ENCODE measurements around the gene ZFP36L1.

- PRO-cap, result bidirectional peak, plus-strand start at chr14:68792918, minus-strand start at chr14:68793064
CAGE:
- cytosol, long polyA minus RNA, result start-site peak on the minus strand at chr14:68793062-68793068, 576 reads
- cytosol, long polyA plus RNA, result no peak
- long polyA plus RNA, result start-site peak on the minus strand at chr14:68793060-68793067, 1,633 and 1,305 reads in 2 replicates
- nucleus, long polyA minus RNA, result start-site peak on the minus strand at chr14:68793063-68793127, 568 reads
- nucleus, long polyA plus RNA, result start-site peak on the minus strand at chr14:68793060-68793118, 174 and 222 reads in 2 replicates
Measured at GRCh38 chr14:68792778-68793314, at the start of gene ZFP36L1. TSS of gene ZFP36L1 (minus strand) at chr14:68793067.

DNA sequence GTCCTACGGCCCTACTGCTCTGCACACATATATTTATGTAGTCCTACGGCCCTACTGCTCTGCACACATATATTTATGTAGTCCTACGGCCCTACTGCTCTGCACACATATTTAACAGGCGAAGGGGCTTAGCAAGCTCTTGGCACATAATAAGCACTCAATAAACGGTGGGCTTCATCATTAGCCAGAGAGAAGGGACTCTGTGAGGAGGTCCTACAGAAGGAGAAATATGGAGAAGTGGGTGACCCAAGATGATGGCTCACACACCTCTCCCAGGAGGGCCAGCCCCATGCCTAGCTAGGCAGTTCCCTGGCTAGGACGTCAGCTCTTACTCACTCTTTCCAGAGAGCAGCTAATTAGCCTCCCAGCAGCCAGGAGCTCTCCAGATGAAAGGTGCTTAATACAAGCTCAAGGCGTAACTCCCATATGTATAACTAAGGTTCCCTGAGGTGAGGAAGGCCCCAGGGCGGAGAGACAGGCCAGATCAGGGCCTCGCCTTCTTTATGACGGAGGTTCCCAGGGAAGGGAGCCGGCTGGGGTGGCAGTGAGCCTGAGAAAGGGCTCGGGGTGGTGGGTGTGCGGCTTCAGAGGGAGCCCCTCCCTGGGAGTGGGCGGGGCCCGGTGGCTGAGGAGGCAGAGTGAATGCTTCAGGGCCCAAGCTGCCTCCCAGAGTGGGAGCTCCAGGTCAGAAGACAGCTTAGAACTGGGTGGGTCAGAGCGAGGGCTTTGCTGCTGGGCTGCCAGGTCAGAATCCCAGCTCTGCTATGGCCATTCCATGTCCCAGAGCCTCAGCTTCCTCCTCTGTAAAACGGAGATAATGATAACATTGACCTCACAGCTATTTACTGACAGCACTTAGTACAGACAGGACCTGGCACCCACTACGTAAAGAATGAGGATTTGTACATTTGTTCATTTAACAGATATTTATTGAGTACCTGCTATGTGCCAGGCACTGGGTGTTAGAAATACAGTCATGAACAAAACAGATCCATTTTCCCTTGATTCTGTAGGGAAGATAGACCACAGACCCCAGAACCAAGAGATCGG, 26.5 kb upstream of the ZFP36L1 start:
- PRO-cap, result no peak
CAGE:
- cytosol, long polyA minus RNA, result no peak
- cytosol, long polyA plus RNA, result no peak
- long polyA plus RNA, result no peak
- nucleus, long polyA minus RNA, result no peak
- nucleus, long polyA plus RNA, result no peak

GRCh38 chr14:68820564-68821321, 27.9 kb upstream of the ZFP36L1 start:
- PRO-cap, result no peak
CAGE:
- cytosol, long polyA minus RNA, result no peak
- cytosol, long polyA plus RNA, result no peak
- long polyA plus RNA, result no peak
- nucleus, long polyA minus RNA, result no peak
- nucleus, long polyA plus RNA, result no peak

DNA sequence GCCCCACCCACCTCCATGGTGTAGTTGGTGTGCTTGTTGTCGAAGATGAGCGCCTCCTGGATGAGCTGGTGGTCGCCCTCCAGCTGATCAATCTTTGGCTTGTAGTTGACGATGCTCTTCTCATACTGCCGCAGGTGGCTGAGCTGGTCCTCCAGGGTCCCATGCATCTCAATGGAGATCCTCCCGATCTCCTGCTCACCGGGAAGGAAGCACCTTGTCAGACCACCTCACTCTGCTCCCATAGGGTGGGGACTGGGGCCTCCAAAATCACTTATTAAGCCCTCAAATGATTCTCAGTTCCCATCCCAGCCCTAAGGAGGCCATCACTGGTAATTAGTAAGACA, 87.9 kb upstream of the ZFP36L1 start:
- PRO-cap, result no peak
CAGE:
- cytosol, long polyA minus RNA, result no peak
- cytosol, long polyA plus RNA, result no peak
- long polyA plus RNA, result no peak
- nucleus, long polyA minus RNA, result no peak
- nucleus, long polyA plus RNA, result no peak

DNA sequence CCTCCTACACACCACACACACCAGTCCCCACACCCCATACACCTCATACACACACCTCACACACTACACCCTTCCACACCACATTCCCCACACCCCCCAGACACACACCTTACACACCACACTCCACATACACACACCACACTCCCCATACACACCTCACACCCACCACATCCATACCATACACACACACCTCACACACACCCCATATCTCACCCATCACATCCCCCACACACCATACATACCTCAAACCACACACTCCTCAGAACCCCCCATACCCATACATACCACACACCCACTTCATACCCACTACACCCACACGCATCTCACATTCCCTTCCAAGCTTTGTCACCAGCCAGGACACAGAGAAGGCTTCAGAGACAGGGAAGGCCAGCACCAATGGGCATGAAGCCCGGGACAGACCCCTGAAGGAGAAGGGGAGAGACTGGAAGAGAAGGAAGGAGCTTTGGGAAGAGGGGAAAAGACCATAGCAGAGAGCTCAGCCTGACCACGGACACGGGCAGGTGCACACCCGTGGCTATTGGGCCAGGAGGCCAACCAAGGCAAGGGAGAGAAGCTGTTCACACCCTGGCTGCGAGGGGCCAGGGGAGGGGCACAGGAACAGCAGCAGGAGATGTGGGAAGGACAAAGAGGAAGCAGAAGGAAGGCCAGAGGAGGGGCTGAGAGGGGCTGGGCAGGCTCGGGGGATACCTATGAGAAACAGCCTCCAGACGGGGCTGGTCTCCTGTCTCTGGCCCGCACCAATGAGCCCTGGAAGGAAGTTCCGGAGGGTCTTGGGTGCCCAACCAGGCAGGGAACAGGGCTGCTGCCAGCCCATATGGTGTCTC, 79.5 kb downstream of the ACTN1 start:
- PRO-cap, result no peak
CAGE:
- cytosol, long polyA minus RNA, result no peak
- cytosol, long polyA plus RNA, result no peak
- long polyA plus RNA, result no peak
- nucleus, long polyA minus RNA, result no peak
- nucleus, long polyA plus RNA, result no peak

GRCh38 chr14:69053057-69053335, 73.9 kb upstream of the ACTN1 start:
- PRO-cap, result no peak
CAGE:
- cytosol, long polyA minus RNA, result no peak
- cytosol, long polyA plus RNA, result no peak
- long polyA plus RNA, result no peak
- nucleus, long polyA minus RNA, result no peak
- nucleus, long polyA plus RNA, result no peak

DNA sequence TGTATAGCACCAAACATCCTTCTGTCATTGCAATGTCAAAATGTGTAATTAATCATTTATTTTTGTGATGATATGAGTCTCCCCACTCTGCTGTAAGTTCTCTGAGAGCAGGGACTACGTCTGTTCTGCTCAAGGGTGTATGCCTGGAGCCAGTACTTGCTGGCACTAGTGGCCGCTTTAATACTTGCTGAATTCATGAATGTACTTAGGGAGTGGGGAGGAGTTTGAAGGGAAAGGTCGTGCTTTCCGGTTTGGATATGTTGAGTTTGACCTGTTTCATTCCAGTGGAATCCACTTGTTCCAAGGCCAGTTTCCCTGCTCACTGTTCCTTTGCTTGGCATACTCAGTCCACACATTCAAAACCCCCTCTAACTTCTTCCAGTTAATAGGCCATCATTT, 1.9 kb upstream of the DCAF5 start:
- PRO-cap, result no peak
CAGE:
- cytosol, long polyA minus RNA, result no peak
- cytosol, long polyA plus RNA, result no peak
- long polyA plus RNA, result no peak
- nucleus, long polyA minus RNA, result no peak
- nucleus, long polyA plus RNA, result no peak

- PRO-cap, result no peak
CAGE:
- cytosol, long polyA minus RNA, result no peak
- cytosol, long polyA plus RNA, result no peak
- long polyA plus RNA, result no peak
- nucleus, long polyA minus RNA, result no peak
- nucleus, long polyA plus RNA, result no peak
Measured at GRCh38 chr14:69209258-69209670, 18.0 kb downstream of the EXD2 start.

- PRO-cap, result no peak
CAGE:
- cytosol, long polyA minus RNA, result no peak
- cytosol, long polyA plus RNA, result no peak
- long polyA plus RNA, result no peak
- nucleus, long polyA minus RNA, result no peak
- nucleus, long polyA plus RNA, result no peak
Measured at GRCh38 chr14:69247497-69247833, 12.5 kb upstream of the GALNT16 start.

- PRO-cap, result no peak
CAGE:
- cytosol, long polyA minus RNA, result no peak
- cytosol, long polyA plus RNA, result no peak
- long polyA plus RNA, result no peak
- nucleus, long polyA minus RNA, result no peak
- nucleus, long polyA plus RNA, result no peak
Measured at GRCh38 chr14:69354865-69355308, 43.2 kb downstream of the ERH start.

DNA sequence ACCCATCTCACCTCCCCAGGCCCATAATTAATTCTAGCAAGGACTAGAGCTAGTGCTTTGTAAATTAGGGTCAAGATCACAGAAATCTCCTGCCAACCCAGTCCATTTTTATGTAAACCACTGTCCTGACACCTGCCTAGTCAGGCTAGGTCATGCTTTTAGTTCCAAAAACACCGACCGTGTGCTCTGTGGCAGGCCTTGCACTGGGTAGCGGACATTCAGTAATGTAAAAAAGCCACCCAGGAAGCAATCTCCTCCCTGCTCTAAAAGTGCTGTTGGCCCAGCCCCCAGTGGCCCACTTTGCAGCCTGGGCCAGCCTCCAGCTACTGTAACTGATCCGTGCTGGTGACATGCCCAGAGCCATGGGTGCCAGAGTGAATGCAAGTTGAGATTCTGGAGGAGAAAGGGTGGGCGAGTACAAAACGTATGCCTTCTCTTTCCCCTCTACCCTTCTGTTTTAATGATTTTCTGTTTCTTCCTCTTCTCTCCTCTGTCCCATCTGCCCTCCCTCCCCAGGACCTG, 16.8 kb downstream of the PLEKHD1 start:
- PRO-cap, result no peak
CAGE:
- cytosol, long polyA minus RNA, result no peak
- cytosol, long polyA plus RNA, result no peak
- long polyA plus RNA, result no peak
- nucleus, long polyA minus RNA, result no peak
- nucleus, long polyA plus RNA, result no peak

- PRO-cap, result no peak
CAGE:
- cytosol, long polyA minus RNA, result no peak
- cytosol, long polyA plus RNA, result no peak
- long polyA plus RNA, result no peak
- nucleus, long polyA minus RNA, result start-site peak on the plus strand at chr14:69612335-69613093, 98 reads
- nucleus, long polyA plus RNA, result no peak
Measured at GRCh38 chr14:69612429-69613229, 1.2 kb downstream of the SUSD6 start.

GRCh38 chr14:69619926-69620518, 8.6 kb downstream of the SUSD6 start:
- PRO-cap, result no peak
CAGE:
- cytosol, long polyA minus RNA, result no peak
- cytosol, long polyA plus RNA, result no peak
- long polyA plus RNA, result no peak
- nucleus, long polyA minus RNA, result no peak
- nucleus, long polyA plus RNA, result no peak

GRCh38 chr14:69673244-69673536, 61.8 kb downstream of the SUSD6 start:
- PRO-cap, result no peak
CAGE:
- cytosol, long polyA minus RNA, result no peak
- cytosol, long polyA plus RNA, result no peak
- long polyA plus RNA, result no peak
- nucleus, long polyA minus RNA, result no peak
- nucleus, long polyA plus RNA, result no peak

GRCh38 chr14:69710902-69711718, 55.8 kb upstream of the SRSF5 start:
- PRO-cap, result no peak
CAGE:
- cytosol, long polyA minus RNA, result no peak
- cytosol, long polyA plus RNA, result no peak
- long polyA plus RNA, result no peak
- nucleus, long polyA minus RNA, result no peak
- nucleus, long polyA plus RNA, result no peak

DNA sequence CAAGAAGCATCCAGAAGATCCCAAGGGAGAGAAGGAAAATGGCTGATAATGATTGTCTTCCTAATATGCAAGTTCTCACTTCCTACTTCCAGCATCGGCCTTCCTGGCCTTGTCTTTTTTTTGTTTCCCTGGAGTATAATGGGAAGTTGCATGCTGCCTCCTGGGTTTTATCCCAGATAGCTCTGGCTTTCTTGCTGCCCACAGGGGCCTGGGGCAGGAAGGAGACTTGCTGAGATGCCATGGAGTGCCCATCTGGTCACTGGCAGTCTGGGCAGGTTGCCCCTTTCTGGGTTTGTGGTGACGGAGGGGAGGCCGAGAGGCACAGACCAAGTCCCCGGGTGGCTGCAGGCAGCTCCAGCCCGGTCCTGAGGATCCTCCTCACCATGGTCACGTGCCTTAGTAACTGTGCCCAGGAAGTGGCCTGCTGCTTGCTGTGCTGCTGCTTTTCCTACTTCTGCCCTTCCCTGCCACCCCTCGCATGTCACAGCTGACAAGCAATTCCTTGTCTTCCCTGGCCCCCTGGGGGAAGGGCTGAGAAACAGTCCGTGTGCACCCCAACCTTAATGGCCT, 55.1 kb upstream of the SRSF5 start:
- PRO-cap, result no peak
CAGE:
- cytosol, long polyA minus RNA, result no peak
- cytosol, long polyA plus RNA, result no peak
- long polyA plus RNA, result no peak
- nucleus, long polyA minus RNA, result no peak
- nucleus, long polyA plus RNA, result no peak

DNA sequence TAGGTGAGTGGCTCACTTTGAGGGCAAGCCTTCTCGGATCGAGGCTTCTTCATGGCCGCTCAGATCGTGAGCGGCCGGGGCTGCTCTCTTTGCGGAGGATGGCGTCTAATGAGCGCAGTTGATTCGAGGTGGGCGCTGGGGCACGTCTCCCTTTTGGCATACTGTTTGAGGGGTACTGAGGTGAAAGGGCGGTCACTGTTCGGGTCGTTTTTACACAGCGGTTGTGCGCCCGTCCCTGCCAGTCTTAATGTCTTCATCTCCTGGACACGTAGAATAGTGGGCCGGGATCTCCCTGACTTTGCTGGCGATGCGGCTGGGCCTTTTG, 273 bp downstream of the SRSF5 start:
- PRO-cap, result no peak
CAGE:
- cytosol, long polyA minus RNA, result no peak
- cytosol, long polyA plus RNA, result no peak
- long polyA plus RNA, result no peak
- nucleus, long polyA minus RNA, result no peak
- nucleus, long polyA plus RNA, result no peak

DNA sequence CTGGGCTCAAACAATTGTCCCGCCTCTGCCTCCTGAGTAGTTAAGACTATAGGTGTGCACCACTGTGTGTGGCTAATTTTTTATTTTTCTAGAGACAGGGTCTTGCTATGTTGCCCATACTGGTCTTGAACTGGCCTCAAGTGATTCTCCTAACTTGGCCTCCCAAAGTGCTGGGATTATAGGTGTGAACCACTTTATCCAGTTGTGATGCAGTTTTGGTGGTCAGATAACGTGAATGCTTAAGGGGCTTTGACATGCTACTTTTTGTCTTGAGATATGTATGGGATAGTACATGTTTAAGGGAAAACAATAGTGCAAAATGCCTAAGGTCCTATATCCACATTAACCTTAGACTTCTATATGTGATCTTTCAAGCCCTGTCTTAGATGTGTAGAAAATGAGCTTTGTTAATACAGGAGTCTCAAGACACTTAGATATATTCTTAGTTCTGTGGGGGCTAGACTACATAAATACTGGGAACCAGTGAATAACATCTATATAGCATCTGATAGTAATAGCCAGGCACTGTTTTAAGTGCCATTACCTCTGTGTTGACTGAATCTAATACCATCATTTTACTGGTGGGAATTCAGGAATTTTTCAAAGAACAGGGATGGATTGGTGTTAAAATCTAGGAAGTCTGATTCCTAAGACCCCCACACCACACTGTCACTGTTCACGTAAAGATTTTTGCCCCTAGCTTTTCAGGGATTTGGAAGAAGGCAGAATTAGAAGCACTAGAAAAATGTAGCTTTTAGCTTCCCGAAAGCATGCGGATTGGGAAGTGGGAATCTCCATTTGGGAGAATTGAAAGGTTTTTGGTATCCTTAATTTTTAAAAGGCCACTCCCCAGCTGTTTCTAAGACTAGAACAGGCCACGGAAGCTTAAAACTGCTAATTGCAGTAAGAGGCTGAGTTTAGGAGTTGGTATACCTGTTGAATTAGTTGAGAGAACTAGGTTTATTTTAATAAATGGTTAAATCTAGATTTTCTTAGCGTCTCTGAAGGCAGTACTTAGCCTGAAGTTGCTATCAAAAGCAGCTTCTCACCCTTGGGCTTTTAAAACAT, 6.1 kb downstream of the SRSF5 start:
- PRO-cap, result no peak
CAGE:
- cytosol, long polyA minus RNA, result no peak
- cytosol, long polyA plus RNA, result no peak
- long polyA plus RNA, result no peak
- nucleus, long polyA minus RNA, result no peak
- nucleus, long polyA plus RNA, result no peak

DNA sequence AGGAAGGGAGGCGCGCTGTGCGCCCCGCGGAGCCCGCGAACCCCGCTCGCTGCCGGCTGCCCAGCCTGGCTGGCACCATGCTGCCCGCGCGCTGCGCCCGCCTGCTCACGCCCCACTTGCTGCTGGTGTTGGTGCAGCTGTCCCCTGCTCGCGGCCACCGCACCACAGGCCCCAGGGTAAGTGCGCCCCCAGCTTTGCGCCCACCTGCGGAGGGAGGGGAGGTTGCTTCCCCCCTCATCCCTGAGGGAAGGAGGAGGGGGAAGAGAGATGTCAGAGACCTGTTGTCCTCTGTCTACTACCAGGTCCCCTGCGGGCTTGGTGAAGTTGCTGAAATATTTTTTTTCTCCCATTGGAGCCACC, 366 bp downstream of the SMOC1 start:
- PRO-cap, result no peak
CAGE:
- cytosol, long polyA minus RNA, result no peak
- cytosol, long polyA plus RNA, result no peak
- long polyA plus RNA, result no peak
- nucleus, long polyA minus RNA, result no peak
- nucleus, long polyA plus RNA, result no peak

GRCh38 chr14:69975451-69976157, 96.4 kb downstream of the SMOC1 start:
- PRO-cap, result no peak
CAGE:
- cytosol, long polyA minus RNA, result no peak
- cytosol, long polyA plus RNA, result no peak
- long polyA plus RNA, result no peak
- nucleus, long polyA minus RNA, result no peak
- nucleus, long polyA plus RNA, result no peak

All from endothelial cell of umbilical vein (primary cell).